Heart right ventricle (tissue), 2 donors: ENCODE measurements around the genes LCE3B, SMCP, SPRR2D, SPRR2A, S100A9, S100A8 and S100A16.

DNA sequence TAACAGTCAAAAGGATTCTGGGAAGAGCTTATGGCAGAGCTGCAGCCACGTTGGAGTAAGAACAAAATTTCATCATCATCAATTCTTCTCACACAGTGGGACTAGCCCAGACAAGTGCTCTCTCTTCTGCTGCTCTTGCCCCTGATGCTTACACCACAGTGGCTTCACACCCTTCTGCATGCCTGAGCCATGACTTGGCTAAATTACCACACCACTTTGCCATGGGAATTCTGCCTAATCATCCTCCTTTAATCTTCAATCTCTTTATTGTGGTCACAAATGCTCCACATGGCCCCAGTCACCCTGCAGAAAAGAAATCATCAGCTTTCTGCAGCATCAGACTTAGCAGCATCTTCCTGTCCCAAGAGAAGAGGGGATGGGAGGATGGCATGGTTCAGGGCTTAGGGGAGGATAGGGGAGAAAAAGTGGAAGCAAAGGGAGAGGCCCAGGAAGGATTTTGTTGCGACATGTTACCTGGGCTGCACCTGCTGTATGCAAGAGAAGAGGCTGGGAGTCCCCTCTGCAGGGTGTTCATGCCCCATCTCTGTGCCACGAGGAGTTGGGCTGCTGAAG, 8.9 kb upstream of the RPTN start:
- PRO-cap, 2 experiments, result no peak in any of the 2 experiments

DNA sequence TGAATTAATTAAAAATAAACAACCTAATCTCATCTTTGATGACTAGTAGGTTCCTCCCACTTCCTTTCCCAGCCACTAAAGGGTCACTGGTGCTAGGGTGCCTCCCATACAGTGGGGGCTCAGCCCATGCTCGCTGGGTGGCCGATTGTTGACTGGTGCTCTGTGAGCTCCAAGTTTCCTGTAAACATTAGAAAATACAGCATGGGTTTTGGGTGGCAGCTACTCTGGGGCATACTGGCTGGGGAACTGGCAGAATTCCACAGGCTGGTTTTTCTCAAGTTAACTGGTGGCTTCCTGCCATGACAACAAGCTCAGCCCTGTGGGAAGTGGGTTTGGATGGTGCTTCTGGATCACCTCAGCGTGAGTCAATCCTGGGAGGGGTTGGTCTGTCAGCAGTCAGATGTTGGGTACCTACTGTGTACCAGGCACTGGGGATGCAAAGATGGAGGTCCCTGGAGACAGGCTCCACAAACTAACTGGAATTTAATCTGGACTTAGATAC, 28.7 kb upstream of the CRNN start:
- PRO-cap, 2 experiments, result no peak in any of the 2 experiments

DNA sequence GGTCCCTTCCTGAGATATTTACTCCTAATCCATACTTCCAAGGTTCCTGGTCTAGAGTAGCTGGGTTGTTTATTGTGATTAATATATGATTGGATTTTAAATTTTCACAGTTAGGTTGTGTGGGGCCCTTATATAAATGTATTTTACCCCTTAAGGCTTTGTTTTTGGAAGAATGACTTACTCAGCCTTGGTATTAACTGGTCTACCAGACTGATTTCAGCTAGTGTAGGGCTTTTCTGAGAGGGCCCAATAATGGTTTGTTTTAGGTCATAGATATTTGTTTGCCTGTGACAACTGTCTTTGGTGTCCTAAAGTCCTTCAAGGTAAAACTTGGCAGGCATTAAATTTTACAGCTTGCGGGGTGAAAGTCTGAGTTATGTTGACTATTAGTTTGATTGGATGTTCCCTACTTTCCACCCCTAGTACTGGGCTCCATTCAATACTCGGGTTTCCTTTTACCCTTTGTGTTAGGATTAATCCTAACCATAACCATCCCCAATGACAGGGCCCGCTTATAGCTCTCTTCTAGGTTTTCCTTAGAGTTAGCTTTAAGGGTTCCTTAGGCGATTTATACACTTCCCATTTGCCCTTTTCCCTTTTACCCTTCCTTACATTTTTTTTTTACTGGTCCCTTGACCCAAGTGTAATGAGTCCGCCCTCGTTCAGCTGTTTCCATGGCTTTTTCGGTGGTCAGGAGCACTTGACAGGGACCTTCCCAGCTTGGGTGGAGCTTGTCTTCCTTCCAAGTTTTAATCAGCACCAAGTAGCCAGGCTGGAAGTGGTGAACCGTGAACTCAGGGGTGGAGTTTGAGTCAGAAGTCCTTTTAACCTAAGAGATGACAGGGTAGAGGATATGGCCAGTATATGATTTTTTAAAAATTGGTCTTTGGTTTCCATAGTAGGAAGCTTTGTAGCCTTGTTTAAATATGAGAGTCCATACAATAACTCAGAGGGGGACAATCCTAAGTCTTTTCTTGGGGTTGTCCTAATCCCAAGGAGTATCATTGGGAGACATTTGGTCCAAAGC, 28.6 kb upstream of the LCE5A start:
- PRO-cap, 2 experiments, result no peak in any of the 2 experiments

DNA sequence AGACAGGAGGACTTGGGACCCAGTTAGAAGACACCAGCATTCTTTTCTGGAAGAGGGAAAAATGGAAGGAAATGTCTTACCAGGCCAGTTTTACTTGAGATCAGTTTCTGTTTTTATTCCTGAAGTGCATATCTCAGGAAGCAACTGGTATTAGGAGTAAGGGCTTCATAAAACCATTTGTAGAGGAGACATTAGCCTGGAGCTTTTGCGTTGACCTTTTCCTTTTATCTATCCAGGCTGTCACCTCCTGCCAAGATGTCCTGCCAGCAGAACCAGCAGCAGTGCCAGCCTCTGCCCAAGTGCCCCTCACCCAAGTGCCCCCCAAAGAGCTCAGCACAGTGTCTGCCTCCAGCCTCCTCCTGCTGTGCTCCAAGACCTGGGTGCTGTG, at the start of gene LCE3B:
Gene LCE3B (plus strand): TSS at position 256 of the 388 bp plus-strand sequence.
- PRO-cap, 2 experiments, result no peak in any of the 2 experiments

- PRO-cap, 2 experiments, result no peak in any of the 2 experiments
Measured at GRCh38 chr1:152878040-152878376, at the start of gene SMCP. TSS of gene SMCP (plus strand) at chr1:152878322.

DNA sequence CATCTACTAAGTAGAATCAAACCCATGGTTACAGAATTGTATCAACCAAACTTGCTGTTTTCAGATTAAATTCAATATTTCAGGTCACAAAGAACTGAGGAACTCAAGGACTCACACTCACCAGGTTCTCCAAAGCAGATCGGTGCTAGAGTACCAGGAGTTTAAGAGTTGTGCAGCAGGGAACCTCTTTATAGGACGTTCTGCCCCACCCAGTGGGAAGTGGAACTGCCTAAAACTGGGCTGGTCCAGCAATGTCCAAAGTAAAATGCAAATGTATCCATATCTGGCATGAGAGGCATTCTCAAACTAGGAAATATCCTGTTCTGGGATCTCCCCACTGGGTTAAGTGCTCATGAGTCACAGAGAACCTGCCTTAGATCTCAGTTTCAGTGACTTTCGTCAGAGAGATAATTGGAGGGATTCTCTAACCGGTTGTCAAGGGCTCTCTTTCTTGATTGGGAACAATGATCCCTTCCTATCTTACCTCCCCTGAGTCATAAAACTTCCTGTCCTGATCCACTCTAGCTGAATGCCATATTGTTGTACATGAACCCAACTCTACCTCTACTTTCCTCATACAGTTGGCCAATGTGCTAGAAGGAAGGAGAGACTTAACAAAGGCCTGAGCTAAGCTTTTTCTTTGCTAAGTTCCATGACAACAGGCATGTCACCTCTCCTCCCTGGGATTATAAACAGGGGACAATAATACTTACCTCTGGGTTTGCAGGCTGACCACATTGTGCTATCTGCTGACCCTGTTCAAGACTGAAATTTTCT, at the start of gene SPRR2D:
Gene SPRR2D (minus strand): TSS at position 164 of the 777 bp plus-strand sequence.
- PRO-cap, 2 experiments, result no peak in any of the 2 experiments

DNA sequence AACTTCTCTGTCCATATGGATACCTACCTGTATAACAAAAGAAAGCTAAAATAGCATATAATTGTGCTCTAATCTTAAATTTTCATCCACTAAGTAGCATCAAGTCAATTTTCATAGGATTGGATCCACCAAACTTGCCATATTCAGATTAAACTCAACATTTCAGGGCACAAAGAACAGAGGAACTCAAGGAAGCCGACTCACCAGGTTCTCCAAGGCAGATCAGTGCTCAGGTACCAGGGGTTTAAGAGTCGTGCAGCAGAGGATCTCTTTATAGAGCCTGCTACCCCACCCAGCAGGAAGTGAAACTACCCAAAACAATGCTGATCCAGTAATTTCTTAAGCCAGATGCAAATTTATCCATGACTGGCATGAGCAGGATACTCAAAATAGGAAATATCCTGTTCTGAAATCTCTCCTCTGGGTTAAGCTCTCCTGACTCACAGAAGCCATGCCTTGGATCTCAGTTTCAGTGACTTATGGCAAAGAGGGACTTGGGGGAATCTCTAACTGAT, at the start of gene SPRR2A:
Gene SPRR2A (minus strand): TSS at position 246 of the 515 bp plus-strand sequence.
- PRO-cap, 2 experiments, result no peak in any of the 2 experiments

GRCh38 chr1:153141023-153141671, 9.5 kb downstream of the SPRR2G start:
- PRO-cap, 2 experiments, result no peak in any of the 2 experiments

- PRO-cap, 2 experiments, result peak in 1 of 2 experiments; most common plus-strand start chr1:153357854 (in 1)
Measured at GRCh38 chr1:153357545-153358580, at the start of gene S100A9. TSS of gene S100A9 (plus strand) at chr1:153357854.

GRCh38 chr1:153390351-153391424, at the start of gene S100A8:
TSS of gene S100A8 (minus strand) at chr1:153391073.
- PRO-cap, 2 experiments, result peak in 1 of 2 experiments; most common minus-strand start chr1:153391073 (in 1)

- PRO-cap, 2 experiments, result peak in 2 of 2 experiments; most common minus-strand start chr1:153515951 (in 2)
Measured at GRCh38 chr1:153515731-153516353, 19.9 kb downstream of the S100A6 start.

- PRO-cap, 2 experiments, result peak in 1 of 2 experiments; most common plus-strand start chr1:153568892 (in 1); most common minus-strand start chr1:153568586 (in 1)
Measured at GRCh38 chr1:153568297-153569090, 2.9 kb upstream of the S100A2 start.

- PRO-cap, 2 experiments, result no peak in any of the 2 experiments
Measured at GRCh38 chr1:153610825-153611565, 1.9 kb downstream of the S100A16 start.

DNA sequence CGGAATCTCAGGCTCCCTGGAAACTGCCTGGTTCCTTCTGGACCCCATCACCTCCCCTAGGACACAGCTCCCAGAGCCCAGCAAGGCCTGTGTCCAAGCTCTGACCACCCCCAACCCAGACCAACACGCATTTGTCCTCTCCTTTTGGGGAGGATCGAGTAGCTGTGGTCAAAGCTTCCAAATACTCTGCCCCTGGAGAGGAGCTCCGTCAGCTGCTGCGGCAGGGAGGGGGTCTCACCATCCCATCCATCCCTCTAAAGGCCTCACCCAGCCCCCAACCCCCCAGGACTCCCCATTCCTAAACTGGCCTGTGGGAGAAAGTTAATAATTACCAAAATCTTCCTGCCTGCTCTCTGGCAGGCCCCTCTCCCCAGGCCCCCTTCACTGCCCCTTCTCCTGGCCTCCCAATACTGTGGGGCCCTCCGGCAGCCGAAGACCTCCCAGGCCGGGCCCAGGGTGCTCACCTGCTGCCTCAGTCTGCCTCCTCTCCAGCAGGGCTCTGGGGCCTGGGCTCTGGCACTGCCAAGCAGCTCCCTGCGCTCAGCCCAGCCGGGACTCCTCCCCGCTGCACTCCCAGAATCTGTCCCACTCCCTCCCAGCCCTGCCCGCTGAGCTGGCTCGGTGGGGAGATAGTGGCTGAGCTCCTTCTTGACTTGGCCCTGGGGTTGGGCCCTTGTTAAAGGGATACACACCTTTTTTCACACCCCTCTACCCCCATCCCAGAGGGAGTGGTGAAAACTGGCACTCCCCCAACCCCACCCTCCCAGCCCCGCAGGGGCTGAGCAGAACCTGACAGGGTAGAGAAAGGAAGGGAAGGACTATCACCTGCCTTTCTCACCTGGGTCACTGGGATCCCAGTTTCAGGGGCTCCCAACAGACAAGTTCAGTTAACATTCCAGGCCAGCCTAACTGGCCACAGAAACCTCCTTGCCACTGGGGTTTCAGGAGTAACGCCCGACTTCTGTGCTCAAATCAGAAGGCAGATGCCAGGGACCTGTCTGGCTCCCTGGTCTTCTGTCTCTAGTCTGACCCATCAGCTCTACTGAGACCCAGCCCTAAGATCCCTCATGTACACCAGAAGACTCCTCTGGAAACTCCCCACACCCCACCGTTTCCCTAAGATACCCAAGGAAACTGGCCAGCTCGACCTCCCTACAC, at the start of gene S100A16:
Gene S100A16 (minus strand): TSS at position 650 of the 1,158 bp plus-strand sequence.
- PRO-cap, 2 experiments, result peak in 2 of 2 experiments; most common minus-strand start position 508 of the sequence (in 1)

GRCh38 chr1:153617068-153617497, 958 bp upstream of the S100A14 start:
- PRO-cap, 2 experiments, result no peak in any of the 2 experiments

- PRO-cap, 2 experiments, result no peak in any of the 2 experiments
Measured at GRCh38 chr1:153677606-153678074, 848 bp upstream of the NPR1 start.

- PRO-cap, 2 experiments, result no peak in any of the 2 experiments
Measured at GRCh38 chr1:153688901-153689662, 10.6 kb downstream of the NPR1 start.

DNA sequence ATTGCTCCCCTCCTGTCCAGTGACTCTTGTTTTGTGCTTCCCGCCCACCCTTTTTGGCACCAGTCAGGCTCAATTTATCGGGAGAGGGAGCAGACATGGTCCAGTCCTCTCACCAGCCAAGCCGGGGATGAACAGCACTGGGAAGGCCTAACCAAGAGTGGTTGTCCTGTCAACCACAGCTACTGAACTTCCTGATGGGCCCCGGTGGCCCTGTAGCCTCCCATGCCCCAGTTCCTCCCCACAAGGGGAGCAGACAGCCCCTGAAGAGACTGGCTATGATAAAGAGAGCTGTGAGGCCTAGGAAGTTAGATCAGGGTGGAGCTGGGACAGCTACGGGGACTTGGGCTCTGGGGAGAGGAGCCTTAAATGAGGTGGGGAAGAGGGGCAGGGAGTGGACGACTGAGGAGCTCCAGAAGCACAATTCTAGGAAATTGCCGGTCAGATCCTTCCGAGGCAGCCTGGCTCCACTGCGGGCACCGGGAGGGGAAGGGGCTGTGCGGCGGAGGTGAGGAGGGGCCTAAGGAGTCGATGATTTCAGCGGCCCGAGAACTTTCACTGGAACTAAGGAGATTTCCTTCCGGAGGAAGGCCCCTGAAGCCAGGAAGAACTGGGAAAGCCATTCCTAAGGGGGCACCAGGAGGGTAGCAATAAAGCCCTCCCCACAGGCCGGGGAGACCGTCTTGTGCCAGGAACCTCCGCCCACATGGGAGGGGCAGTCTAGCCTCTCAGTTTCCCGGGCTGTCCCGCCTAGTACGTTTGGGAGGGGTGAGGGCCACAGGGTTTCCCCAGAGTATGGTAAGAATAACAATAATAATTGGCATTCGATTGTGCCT, 19.4 kb downstream of the NPR1 start:
- PRO-cap, 2 experiments, result peak in 1 of 2 experiments; most common plus-strand start position 441 of the sequence (in 1); most common minus-strand start position 340 of the sequence (in 1)

DNA sequence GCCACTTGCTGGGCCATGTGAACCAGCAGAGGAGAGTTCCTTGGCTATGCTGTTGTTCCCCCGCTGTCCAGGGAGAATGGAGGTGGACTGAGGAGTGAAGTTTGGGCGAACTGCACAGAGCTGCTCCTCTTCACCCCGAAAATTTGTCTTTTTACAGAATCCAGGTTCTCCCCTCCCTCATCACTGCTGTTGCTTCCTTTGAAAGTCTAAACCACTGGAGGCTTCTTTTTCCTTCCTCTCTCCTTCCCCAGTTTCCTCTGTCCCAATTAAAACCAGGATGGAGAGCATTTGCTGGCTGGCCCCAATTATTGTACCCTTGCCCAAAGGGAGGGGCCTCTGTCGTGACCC, 711 bp upstream of the SLC27A3 start:
- PRO-cap, 2 experiments, result no peak in any of the 2 experiments

DNA sequence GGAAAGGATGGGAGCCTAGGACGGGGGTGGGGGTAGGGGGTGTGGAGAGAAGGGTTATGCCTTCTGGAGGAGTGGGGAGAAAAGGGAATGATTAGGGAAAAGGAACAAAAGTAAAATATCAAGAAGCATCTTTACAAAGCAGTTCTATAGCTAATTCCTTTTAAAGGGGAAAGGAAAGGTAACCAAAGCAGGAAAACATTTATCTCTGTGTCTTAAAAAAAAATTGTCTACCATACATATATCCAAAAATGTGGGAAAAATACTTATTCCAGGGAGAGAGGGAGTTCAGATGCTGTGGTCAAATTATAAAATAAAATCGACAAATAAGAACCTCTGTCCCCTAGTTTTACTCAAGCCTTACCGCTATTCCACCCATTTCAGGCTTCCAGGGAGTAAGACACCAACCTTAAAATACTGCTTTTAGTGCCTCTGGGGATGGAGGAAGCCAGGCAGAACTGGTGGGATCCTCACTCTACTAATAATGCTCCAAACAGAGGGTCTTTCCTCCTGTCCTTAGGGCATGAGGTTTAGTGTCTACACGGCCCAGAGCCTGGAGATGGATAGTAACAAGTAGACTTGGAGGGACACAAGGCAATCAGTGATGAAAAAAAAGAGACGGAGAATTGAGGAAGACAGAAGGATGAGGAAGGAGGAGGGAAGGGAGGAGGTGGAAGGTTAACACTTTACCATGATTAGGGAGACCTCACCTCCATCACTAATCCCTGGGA, 31.7 kb downstream of the SLC27A3 start:
- PRO-cap, 2 experiments, result no peak in any of the 2 experiments